ENCODE measurements around the gene TMEM61.

DNA sequence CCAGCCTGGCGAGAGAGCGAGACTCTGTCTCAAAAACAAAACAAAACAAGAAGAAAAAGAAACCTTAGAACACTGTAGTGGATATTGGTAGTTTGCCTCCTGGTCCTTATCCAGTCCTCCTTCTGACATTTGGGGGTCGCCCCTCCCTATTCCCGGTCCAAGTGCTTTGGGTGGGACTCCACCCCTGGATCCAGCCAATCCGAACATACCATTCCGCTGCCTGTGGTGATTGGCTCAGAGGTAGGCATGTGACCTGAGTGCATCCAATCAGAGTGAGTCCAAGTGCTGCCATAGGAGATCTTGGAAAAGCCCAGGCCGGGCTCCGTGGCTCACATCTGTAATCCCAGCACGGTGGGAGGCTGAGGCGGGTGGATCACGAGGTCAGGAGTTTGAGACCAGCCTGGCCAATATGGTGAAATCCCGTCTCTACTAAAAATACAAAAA lies 33.9 kb upstream of the ACOT11 start:
- RRBS: no CpG with 5 or more reads among the region's 12 CpGs

- RRBS: 45% methylated on average over 5 of the region's 13 CpGs
Observed at GRCh38 chr1:54542865-54543530, 5.0 kb upstream of the ACOT11 start.

GRCh38 chr1:54590144-54590794 lies 33.1 kb downstream of the FAM151A start:
- RRBS: 41% methylated on average over 2 of the region's 9 CpGs

GRCh38 chr1:54801487-54801967 lies 404 bp upstream of the TTC22 start:
- RRBS: no CpG with 5 or more reads among the region's 9 CpGs

DNA sequence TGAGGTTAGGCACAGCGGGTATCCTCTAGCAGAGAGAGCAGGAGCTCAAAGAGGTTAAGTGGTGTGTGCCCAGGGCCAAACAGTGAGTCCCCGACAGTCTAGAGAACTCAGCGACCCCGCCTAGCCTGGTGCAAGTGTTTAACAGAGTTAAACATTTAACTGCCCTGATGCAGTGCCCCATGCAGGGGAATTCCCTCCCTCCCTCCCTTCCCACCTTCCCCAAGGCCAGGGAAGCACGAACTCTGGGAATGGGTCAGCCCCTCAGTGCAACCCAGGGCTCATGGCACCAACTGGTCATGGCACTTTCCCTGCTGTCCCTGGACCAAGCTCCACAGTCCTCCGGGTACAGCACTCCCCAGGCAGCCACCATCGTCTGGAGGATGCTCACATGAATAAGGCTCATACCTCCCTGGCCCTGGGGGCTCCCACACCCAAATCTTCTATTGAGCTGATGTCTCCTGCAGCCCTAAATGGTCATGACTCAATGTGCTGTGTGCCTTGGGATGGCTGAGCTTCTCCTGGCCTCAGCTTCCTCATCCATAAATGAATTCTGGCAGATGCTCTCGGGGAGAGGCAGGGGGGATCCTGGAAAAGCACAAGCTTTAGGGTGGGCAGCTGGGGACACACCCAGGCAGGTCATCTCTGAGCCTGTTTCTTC lies 21.3 kb downstream of the DHCR24 start:
- RRBS: no CpG with 5 or more reads among the region's 8 CpGs

- RRBS: 3% methylated on average over 18 of the region's 93 CpGs
Observed at GRCh38 chr1:54980179-54981342, at the start of gene TMEM61. TMEM61 (plus strand) TSS chr1:54980628.

GRCh38 chr1:55288431-55288690 lies 73.2 kb upstream of the USP24 start:
- RRBS: no CpG with 5 or more reads among the region's 7 CpGs

DNA sequence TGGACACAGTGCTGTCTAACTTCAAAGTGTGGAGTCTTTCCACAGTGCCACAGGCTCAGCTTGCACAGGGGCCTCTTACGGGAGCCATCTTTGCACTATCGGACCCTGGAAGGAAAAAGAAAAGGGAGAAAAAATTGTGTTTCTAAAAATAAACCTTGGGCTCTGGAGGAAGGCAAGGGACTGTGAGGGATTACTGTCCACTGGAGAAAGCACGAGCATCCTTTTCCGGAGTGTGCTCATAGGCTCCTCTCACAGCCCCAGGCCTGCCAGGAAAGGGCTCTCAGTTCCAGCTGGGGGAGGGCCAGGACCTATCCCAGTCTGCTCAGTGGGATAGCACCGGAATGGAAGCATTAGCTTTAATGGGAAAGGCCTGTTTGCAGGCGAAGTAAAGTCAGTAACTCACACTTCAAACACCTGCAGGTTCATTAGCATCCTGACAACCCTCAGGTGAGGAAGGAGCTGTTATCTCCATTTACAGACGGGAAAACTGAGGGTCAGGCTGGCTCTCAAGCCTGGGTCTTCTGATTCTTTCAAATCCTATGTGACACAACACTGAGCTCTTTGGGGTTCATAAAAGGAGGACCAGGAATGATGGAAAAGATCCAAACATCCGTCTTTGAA lies 113.9 kb upstream of the USP24 start:
- RRBS: 25% methylated on average over 2 of the region's 8 CpGs

DNA sequence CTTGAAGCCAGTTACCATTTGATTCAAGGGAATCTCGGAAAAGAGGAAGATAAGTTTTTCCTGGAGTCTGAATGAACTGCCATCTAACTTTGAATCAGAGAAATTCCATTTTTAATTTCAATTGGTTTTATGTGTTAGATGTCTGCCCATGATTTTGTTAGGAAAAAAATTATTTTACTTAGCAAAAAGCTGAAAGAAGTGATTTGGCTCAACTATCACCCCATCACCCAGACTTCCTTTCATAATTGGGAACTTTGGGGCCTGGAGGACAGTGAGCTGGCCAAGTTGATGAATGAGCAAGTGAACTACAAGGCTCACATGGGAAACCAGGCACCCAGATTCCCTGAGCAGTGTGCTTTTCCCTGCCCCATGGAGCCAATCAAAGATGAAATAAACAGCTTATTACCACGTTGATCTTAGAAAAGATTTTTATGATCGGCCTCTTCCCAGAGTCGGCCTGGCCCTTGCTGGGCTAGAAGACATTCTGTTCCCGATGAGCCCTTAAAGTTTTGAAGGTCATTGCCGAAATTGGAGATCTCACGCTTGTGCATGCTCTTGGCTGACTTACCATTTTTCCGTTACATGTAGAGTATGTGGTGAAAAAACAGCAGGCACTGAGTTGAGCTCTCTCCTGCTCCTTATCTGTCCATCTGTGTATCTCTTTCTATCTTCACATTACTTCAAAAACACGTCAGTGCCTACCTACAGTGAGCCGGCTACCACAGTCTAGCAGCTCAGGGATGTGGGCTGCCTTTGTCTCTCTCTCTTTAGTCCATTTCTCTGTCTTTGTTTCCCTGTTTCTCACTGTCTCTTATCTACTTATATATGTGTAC lies 248.6 kb upstream of the USP24 start:
- RRBS: no CpG with 5 or more reads among the region's 10 CpGs

DNA sequence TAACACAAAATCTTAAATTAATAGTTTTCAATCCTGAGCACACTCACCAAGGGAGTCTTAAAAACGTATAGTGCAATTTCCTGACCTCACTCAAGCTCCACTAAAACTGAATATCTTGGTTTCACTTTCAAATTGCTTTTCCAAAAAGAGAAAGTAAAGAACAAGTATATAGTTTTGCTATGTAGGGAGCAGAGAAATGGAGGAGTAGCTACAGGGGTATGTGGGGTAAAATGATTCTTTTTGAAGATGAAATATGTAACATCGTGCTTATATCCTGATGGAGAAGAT lies 398.5 kb downstream of the PLPP3 start:
- RRBS: no CpG with 5 or more reads among the region's 2 CpGs

DNA sequence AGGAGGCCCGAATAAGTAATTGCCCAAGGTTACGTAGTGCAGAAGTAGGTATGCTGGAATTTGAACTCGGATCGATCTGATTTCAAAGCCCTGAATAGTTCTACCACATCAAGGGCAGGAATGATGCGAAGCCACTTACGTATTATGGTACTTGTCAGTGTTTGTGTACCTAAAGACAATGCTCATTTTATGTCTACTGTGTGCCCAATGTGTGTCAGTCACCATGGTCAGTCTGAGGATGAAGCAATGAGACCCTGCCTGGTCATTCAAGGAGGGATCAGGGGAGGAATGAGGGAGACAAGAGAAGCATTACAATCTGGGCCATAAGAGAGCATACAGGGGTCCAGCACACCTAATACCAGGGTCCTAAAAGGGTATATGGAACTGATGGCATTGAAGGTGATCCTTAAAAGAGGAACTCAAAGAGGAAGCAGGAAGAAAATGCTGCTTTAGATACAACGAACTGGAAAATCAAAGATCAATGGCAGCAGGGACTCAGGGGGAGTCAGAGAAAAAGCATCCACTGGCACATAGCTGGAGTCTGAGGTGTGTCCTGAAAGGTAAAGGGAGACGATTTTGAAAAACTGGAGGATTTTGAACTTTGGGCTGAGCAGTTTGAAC lies 389.1 kb downstream of the PLPP3 start:
- RRBS: no CpG with 5 or more reads among the region's 8 CpGs

DNA sequence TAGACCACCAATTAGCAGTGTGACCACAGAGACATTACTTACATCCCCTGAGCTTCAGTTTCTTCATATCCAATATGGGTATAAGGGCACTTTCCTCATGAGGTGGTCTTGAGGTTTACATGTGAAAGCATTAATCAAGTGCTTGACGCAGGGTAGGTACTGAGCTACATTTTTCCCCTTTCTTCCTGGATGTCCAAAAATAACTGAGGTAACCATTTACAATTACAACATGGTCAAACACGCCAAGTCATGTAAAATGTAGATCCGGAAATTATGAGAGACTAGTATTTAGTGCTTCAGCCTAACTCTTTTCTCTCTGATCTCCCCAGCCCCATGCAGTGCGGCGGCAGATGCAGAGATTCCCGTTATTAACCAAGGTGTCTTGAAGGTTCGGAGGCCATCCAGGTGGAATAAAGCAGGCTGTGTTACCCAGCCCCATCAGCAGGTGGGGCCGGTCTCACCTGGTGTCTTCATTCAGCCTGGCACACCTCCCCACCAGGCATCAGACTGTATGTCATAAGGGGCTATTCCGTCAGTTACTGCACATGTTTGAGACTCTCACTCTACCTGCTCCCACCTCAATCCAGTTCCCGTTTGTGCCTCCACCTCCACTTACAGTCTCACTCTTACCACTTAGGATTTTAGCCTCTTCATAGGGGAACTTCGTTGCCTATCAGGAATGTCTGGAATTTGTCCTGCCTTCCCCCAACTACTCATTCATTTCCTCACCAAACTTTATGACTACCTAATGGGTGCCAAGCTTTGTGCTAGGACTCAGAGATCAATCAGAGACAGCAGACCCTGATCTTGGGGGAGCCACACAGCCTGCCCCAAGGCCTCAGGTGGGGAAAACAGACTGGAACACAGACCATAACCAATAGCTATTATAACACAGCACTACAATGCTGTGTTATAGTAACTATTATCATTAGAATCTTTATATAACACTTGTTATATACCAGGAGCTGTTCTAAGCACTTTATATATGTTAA lies 170.2 kb downstream of the PLPP3 start:
- RRBS: no CpG with 5 or more reads among the region's 11 CpGs

DNA sequence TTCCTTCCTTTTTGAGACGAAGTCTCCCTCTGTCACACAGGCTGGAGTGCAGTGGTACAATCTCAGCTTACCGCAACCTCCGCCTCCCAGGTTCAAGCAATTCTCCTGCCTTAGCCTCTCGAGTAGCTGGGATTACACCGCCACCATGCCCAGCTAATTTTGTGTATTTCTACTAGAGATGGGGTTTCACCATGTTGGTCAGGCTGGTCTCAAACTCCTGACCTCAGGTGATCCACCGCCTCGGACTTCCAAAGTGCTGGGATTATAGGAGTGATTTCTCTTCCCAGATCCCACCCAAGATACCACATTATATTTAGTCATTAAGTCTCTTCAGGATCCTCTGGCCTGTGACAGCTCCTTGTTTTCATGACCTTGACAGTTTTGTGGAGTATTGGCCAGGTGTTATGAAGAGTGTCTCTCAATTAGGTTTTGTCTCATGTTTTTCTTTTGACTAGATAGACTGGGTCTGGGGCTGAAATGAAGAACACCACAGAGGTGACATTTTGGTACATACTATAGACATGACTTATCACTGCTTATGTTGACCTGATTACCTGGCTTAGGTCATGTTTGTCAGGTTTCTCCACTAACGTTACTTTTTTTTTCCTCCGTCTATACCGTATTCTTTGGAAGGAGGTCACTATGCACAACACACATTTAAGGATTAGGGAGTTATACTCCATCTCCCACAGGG lies 159.7 kb downstream of the PLPP3 start:
- RRBS: no CpG with 5 or more reads among the region's 10 CpGs

DNA sequence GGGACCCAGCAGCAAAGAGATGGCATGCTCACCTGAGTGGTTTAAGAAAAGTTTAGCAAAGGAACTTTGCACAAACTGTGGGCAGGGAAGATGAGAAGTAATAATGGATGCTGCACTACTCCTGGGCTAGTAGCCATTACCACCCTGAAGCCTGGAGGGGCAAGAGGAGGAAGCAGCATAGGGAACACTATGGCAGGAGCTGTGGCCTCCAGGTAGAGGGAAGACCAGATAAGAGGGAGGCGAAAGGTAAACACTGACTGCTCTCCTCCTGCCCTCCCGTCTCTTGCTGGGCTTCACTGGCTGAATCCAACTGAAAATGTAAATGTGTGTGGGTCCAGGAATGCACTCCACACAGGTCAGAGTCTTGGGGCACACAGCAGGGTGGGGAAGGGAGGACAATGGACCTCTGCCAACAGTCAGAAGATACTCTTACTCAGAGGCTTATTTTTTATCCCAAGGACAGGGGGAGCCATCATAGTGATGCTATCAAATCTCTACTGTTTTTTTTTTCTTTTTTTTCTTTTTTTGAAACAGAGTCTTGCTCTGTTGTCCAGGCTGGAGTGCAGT lies 129.1 kb downstream of the PLPP3 start:
- RRBS: no CpG with 5 or more reads among the region's 2 CpGs

- RRBS: no CpG with 5 or more reads among the region's 4 CpGs
Observed at GRCh38 chr1:56461940-56462660, 117.3 kb downstream of the PLPP3 start.

DNA sequence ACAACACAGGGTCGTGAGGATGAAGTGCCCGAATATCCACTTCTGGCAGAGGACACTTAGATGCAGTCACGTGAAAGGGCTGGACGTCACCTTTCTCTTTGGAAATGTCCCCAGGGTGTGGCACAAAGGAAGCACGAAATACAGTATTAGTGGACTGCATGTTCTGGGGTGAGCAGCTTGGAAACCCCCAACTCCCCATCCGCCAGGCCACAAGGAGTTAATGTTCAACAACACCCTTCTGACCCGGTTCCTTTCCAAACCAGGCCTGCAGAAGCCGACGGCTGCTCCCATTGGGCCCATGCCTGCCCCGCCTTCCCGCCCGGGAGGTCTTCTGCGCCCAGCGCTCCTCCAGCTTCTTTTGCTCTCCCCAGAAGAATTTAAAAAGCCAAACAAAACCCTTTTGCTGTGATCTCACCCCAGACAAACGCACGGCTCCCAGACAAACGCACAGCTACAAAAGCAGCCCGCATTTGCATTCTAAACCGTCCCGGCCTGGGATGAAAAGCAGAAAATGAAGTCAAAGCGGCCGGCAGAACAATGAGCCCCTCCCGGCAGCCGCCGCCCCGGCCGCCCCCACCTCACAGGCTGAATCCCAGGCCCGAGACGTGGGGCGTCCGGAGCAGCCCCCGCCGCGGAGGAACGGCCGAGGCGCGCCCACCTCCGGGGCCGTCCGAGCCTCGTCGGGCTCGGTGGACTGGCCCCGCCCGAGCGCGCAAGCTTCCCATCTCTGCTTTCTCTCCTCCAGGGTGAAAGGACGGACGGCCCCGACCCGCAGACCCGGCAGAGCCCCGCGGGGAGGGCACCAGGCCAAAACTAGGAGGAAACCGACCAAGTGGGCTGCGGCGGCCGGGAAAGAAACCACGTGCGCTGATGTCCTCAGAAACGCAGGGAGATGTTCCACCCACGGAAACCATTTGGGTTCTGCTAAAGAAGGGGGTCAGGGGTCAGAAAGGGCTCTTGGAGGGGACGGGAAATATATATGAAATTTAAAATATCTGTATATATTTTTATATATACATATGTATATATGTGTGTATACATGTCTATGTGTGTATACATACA lies 101.9 kb downstream of the PLPP3 start:
- RRBS: 4% methylated on average over 32 of the region's 64 CpGs

- RRBS: no CpG with 5 or more reads among the region's 10 CpGs
Observed at GRCh38 chr1:56516036-56517509, 62.8 kb downstream of the PLPP3 start.

- RRBS: no CpG with 5 or more reads among the region's 13 CpGs
Observed at GRCh38 chr1:56545403-56546287, 33.7 kb downstream of the PLPP3 start.

DNA sequence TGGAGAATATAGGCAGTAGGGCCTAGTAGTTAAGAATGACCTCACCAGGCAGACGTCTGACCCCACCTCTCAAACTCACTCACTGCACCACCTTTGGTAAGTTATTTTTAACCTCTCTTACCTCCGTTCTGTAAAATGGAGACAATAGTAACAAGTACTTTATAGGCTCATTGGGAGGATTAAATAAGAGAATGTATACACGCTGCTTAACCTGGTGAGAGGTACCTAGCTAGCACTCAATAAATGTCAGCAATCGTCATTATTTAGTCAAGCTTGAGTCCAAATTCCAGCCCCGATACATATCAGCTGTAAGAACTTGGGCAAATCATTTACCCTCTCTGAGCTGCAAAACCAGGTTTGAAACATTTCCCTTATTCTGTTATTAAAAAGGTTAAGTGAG lies 13.1 kb downstream of the PLPP3 start:
- RRBS: no CpG with 5 or more reads among the region's 5 CpGs

- RRBS: no CpG with 5 or more reads among the region's 15 CpGs
Observed at GRCh38 chr1:56644496-56644920, 606 bp upstream of the PRKAA2 start.

All from HGPS cell (cell line).